HT-29 (cell line): ENCODE data around the gene ACVR2A.

DNA sequence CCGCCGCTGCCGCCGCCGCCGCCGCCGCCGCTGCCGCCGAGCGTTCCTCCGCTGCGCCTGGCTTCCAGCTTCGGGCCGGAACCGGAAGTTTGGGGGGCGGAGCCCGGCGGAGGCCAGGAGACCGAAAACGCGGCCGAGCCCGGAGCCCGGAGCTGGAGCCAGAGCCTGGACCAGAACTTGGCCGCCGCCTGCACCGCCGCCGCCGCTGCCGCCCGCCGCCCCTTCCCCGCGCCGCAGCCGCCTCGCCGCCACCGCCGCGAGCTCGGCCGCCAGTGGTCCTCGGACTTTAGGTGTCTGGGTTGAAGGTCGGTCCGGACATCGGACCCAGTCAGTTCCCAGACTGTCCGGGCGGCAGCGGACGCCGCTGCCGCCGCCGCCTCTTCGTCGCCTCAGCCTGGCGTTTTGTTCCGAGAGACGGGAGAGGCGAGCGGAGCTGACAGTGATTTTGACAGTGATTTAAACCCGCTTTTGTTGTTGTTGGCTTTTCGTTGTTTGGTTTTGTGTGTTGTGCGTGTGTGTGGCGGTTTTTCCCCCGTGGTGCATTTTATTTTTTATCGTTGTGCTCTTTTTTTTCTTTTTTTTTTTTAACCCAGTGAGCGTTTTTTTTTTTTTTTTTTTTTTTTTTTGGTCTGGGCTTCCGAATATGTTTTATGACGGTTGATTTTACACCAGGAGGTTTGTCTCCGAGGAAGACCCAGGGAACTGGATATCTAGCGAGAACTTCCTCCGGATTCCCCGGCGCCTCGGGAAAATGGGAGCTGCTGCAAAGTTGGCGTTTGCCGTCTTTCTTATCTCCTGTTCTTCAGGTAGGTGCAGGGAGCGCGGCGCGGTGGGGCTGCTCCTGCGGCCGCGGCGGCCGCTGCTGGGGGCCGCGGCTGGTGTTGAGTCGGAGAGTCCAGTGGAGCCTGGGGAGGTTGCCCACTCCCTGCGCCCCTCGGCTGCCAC, at the start of gene ACVR2A:
Gene ACVR2A, plus strand, starts transcription at position 628 of the 945 bp plus-strand sequence.
- RAMPAGE, long total RNA = no peak

DNA sequence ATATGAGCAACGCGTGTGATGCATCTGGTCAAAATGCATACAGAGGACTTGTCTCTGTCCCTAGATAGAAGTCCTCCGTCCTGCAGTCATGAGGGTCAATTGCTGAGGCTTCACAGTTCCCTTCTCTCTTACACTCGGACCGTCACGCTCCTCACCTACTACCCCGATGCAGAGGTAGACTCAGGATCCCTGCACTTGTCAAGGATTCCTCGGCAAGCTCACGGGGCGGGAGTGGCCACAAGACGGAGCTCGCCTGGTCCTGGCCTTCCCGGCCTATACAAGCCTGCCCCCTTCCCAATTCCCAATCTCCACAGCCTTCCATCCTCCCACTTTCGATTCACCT, 355 bp downstream of the ORC4 start:
- RAMPAGE, long total RNA = no peak

DNA sequence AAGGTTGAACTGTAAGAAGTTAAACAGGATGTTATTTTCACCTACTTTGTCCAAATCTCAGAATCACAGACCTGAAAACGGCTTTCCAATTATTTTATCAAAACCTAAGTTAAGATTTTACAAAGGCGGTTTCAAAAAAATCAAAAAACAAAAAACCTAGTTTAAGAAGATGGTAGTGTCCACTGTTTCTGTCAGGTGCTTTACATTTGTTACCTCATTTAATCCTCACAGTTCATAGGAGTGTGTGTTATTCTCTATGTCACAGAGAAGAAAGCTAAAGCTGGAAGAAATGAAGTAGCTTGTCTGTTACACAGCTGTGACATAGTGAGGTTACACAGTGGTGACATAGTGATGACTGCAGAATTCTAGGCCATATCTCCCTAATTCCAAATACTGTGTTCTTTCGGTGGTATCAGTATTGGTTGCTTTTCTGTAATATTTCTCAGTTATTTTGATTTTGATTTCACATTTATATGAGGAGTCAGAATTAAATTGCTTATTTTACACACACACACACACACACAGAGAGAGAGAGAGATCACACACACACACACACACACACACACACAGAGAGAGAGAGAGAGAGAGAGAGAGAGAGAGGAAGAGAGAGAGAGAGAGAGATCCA, 81.4 kb downstream of the MBD5 start:
- RAMPAGE, long total RNA = no peak

DNA sequence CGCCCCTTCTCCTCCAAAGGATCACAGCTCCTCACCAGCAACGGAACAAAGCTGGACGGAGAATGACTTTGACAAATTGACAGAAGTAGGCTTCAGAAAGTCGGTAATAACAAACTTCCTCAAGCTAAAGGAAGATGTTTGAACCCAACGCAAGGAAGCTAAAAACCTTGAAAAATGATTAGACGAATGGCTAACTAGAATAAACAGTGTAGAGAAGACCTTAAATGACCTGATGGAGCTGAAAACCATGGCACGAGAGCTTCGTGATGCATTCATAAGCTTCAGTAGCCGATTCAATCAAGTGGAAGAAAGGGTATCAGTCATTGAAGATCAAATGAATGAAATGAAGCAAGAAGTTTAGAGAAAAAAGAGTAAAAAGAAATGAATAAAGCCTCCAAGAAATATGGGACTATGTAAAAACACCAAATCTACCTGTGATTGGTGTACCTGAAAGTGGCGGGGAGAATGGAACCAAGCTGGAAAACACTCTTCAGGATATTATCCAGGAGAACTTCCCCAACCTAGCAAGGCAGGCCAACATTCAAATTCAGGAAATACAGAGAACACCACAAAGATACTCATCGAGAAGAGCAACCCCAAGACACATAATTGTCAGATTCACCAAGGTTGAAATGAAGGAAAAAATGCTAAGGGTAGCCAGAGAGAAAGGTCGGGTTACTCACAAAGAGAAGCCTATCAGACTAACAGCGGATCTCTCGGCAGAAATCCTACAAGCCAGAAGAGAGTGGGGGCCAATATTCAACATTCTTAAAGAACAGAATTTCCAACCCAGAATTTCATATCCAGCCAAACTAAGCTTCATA, 61.6 kb downstream of the EPC2 start:
- RAMPAGE, long total RNA = no peak

GRCh38 chr2:148998105-148998632, 40.3 kb upstream of the LYPD6B start:
- RAMPAGE, long total RNA = no peak

DNA sequence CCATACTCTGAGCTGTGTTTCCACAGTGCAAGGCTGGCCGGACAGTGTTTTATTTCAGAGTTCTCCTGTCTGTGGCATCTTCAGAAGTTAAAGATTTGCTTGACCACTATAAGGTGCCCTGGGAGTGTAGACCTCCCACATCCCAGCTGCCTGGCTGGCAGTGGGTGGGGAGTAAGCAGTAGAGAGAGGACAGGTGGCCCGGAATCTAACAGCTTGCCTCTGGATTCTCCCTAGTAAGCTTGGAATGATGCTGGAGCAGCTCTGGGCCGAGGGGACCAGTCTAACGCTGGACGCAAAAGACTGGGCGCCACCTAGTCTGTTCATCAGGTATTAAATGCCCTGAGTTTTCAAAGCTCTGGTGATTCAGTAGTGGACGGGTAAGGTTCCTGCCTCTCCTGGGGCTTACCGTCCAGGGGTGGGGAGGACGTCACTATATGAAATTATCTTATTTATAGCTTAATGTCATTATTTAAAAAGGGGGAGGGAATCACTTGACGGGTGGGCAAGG, 687 bp upstream of the LYPD6B start:
- RAMPAGE, long total RNA = no peak

DNA sequence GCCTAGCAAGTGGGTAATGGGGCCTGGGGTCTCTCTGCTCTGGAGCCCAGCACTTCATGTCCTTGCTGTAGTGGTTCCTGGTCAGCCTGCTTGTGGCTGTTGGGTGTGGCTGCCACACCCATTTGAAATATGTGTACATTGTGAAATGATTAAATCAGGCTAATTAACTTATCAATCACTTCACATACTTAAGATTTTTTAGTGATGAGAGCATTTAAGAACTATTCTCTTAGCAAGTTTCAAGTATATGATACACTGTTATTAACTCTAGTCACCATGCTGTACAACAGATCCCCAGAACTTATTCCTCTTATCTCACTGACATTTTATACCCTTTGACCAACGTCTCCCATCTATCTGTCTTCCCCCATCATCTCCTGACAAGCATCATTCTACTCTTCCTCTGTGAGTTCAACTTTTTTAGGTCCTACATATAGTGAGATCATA, 92.0 kb downstream of the LYPD6 start:
- RAMPAGE, long total RNA = no peak

DNA sequence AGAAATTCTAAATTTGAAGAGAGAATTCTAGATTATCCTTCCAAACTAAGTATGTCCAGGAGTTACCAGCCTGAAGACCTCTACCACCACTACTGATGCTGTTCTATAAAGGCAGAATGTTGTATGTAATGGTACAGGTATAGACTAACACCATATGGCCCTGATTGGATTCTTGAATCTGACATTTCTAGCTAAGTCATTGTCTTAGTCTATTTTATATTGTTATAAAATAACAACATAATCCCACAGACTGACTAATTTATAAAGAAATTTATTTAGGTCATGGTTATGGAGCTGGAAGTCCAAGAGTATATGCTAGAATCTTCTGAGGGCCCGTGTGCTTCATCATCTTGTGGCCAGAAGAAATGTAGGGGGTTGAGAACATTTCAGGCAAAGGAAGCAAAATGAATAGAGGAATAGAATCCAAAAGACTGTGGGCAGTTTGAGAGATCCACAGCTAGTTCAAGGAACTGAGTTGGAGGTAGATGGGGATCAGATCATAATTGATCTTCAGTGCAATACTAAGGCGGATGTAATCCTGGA, 4.0 kb upstream of the MMADHC start:
- RAMPAGE, long total RNA = no peak

DNA sequence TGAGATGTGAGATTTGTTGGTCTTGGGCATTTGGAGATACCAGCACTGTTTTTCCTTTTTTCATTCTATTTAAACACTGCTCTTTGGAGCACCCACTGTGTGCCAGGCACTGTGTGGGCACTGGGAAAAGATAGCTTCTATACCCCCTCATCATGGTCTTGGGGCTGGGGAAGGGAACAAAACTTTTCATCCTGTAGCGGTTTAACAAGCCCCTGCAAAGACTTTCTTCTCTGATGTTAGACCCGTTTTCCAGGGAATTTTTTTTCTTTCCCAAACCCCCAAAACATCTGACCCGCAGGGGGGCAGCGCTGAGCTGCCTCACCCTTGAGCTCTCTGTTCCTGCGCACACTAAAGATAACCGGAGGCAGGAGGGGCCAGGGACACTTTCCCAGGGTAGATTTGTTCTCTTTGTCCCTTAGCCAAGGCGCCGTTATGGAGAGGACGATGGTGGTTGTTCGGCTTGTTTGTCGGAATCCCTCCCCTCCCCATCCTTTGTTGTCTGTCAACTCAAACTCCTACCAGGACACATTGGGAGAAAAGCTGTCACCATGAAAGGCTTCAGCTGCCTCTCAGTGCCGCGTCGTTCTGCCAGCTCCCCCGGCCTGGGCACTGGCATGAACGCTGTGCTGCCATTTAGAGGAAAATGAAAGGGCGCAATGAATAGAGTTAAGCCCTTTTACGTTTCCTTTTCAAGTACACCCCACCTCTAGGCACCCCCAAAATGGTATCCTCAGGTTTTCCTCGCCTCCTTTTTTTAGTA, 62.4 kb downstream of the RND3 start:
- RAMPAGE, long total RNA = no peak

DNA sequence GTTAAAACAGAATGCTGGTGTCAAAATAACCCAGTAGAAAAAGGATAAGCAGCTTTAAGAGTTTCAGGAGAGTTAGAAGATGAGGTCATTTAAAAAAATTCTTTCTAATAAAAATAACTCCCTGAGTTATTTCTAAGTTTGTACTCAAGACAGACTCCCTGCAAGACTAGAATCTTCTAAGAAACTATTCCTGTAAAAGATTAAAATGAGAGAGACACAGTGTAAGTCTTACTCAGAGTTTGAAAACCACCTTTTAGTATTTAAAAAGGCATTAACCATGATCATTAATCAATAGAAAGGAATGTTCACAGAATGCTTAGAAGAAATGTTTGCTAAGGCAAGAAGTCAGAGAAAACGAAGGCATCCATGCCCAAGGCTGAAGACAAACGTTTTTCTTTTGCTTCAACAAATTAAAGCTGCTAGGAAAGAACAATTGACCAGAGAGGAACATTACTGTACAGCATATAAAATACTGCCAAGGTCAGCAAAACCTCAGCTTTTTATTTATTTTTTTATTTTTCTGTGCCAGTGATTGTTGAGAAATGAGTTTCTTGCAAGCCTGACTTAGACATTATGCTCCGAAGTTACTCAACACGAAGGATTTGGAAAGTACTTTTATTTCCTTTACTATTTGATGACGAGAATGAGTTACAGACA, 20.7 kb downstream of the RND3 start:
- RAMPAGE, long total RNA = no peak

GRCh38 chr2:150476706-150477365, 10.6 kb downstream of the RND3 start:
- RAMPAGE, long total RNA = no peak

- RAMPAGE, long total RNA = no peak
These were observed 143.1 kb upstream of the RND3 start for GRCh38 chr2:150630430-150631108.

GRCh38 chr2:151315051-151316214, 26.0 kb upstream of the NMI start:
- RAMPAGE, long total RNA = no peak

DNA sequence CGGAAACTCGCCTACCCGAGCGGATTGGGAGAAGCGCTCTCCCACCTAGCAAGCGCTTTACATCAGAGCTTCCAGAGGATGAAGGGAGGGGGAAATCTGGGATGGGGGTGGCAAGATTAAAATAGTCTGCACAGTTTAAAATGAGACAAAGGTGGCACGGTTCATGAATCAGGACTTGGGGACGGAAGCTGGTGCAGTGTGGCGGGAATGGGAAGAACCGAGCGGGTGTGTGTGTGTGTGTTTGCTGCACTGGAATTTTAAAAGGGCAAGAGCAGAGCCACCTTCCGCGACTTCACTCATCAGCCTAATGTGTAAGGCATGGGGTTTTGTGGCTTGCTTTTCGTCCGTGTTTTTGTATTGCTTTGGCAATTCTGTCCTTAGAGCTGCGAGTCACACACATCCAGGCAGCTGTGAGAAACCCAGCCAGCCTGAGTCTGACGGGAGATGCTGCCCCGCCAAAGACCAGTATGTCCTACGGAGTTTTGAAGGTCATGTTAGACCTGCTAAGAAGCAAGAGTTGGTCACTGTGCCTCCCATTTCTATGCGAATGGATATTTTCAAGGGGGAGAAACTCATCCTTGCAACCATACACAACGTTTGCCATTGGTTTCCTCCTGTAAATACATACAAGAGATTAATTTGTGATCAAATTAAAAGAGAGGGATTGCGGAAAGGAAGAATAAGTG, 534 bp upstream of the CACNB4 start:
- RAMPAGE, long total RNA = no peak

GRCh38 chr2:152390891-152391458, 56.0 kb downstream of the FMNL2 start:
- RAMPAGE, long total RNA = no peak

GRCh38 chr2:152492098-152492566, 157.2 kb downstream of the FMNL2 start:
- RAMPAGE, long total RNA = no peak

- RAMPAGE, long total RNA = no peak
These were observed 105.9 kb downstream of the PRPF40A start for GRCh38 chr2:152611465-152611752.

DNA sequence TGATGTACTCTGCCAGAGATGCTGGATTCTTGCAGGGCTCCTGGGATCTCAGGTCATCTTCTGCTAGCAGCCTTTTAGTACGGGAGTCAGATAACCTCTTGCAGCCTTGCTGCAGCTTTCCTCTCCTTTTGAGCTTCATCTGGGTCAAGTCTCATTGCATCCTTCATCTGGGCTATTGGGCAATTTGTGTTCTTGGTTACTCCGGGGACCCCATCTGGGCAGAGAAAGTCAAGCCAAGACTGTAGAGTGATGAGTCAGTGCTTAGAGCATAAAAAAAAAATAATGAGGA, 105.6 kb downstream of the PRPF40A start:
- RAMPAGE, long total RNA = no peak

- RAMPAGE, long total RNA = no peak
These were observed 77.4 kb downstream of the PRPF40A start for GRCh38 chr2:152639854-152640180.

DNA sequence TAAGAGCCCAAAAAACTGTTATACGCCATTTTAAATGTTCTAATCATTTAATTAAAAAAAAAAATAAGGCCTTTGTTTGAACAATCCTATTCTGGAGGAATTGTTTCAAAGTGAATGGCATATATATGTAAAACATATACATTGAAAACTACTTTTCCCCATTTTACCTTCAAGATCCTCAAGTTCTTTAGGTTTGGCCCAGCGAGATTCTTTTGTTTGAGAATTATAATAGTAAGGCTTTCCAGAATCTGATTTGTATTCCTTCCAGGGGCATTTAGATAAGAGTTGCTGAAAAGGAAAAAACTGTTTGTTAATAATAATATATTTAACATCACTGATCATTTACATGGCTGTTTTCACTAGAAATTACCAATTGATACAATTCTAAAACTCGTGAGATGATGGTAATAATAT, 38.1 kb downstream of the PRPF40A start:
- RAMPAGE, long total RNA = no peak